BE2C (cell line): ENCODE measurements around the genes ALDH6A1 and VSX2.

DNA sequence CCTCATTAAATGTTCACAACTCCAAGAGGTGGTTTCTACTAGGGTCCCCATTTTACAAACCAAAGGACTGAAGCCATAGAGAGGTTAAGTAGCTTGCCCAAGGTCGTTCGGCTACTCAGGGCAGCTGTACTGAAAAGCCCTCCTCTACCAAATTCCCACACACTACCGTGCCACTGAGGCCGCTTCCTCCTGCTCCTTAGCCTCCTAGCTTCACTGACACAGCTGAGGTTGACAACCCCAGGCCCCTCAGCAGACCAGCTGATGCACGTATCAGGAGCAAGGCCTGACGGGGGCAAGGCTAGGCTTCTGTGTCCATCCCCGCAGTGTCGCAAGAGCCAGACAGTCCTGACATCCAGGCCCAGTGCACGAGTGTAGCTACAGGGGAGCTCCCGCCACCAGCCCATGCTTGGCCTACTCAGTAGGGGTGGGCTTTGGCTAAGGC lies 179.2 kb downstream of the DPF3 start:
- RRBS = no CpG with 5 or more reads among the region's 10 CpGs

- RRBS = no CpG with 5 or more reads among the region's 12 CpGs
Measured at GRCh38 chr14:72790986-72791748, 102.7 kb downstream of the DPF3 start.

- RRBS = 80% methylated on average over 4 of the region's 8 CpGs
Measured at GRCh38 chr14:72849405-72849744, 44.5 kb downstream of the DPF3 start.

DNA sequence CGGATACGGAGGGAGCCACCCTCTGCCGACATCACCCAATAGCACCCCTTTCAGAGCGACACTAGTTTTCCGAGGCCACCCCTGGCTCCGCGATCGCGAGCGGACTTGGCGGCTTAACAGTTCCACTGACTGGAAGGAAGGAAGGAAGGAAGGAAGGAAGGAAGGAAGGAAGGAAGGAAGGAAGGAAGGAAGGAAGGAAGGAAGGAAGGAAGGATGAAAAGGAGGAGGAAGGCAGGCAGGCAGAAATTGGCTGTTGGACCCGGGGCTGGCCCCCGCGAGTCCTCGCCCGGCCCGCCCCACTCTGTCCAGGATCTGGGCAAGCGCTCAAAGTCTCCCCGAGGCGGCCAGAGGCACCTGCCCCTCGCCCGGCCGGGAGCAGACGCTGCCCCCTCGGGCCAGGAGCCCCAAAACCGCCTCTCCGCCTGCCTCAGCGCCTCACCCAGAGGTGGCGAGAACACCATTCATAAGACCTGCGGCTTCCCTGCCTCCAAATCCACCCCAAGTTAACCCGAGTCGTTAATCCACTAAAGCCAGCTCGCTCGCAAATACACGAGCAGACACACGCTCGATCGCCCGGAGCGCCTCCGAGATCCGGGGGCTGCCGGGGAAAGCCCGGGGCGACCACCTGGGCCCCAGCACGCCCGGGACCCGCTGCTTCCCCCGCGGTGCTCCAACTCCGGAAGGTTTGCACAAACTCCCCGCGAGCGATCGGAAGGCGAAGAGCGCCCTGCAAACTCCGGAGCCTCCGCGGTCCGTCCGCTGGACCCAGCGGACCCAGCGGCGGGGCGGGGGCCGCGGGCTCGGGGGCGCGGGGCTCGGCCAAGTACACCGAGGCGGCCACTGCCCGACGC lies 864 bp downstream of the DPF3 start:
- RRBS = 2% methylated on average over 15 of the region's 76 CpGs

DNA sequence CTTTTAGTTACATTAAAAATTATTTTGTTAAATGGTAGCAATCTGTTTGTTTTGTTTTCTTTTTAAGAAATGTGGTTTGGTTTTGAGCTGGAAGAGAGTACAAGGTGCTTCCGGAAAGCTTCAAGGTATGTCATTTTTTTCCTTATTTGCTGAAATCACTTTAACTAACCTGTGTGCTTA lies 25.0 kb downstream of the RBM25 start:
- RRBS = no CpG with 5 or more reads among the region's 1 CpG

GRCh38 chr14:73140650-73141548 lies 4.6 kb downstream of the PSEN1 start:
- RRBS = no CpG with 5 or more reads among the region's 5 CpGs

- RRBS = 2% methylated on average over 8 of the region's 19 CpGs
Measured at GRCh38 chr14:73457337-73457846, 954 bp downstream of the NUMB start.

GRCh38 chr14:73491993-73492558 lies 1.3 kb downstream of the RIOX1 start:
- RRBS = no CpG with 5 or more reads among the region's 28 CpGs

GRCh38 chr14:73712325-73713016 lies 1.7 kb downstream of the PNMA1 start:
- RRBS = 2% methylated on average over 6 of the region's 20 CpGs

DNA sequence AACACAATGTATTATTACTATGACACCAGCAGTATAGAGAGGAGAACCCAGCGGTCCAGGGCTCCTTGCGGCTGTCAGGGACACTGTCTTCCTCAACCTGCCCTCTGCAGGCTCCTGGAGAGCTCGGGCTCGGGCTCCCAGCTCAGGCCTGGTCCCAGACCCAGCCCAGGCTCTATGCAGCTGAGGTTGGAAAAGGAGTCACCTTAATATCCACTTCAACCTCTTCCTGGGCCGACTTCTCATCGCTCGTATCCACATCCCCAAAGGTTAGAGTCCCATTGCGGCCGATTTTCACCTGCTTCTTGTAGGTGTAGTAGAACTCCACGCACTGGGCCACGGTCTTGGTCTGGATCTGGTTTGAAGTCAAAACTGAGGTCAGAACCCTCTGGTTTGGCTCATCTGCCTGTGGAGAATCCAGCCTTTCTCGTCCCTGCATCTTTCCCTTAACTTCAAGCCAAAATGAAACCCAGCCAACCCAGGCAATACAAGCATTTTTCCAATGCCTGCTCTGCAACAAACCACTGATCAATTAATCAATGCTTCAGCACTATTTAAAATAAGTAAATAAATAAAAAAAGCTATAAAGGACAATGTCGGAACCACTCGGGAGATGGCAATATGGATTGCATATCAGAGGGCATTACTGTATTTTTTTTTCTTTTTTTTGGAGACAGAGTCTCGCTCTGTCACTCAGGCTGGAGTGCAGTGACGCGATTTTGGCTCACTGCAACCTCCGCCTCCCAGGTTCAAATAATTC lies 8.5 kb upstream of the PNMA1 start:
- RRBS = no CpG with 5 or more reads among the region's 18 CpGs

DNA sequence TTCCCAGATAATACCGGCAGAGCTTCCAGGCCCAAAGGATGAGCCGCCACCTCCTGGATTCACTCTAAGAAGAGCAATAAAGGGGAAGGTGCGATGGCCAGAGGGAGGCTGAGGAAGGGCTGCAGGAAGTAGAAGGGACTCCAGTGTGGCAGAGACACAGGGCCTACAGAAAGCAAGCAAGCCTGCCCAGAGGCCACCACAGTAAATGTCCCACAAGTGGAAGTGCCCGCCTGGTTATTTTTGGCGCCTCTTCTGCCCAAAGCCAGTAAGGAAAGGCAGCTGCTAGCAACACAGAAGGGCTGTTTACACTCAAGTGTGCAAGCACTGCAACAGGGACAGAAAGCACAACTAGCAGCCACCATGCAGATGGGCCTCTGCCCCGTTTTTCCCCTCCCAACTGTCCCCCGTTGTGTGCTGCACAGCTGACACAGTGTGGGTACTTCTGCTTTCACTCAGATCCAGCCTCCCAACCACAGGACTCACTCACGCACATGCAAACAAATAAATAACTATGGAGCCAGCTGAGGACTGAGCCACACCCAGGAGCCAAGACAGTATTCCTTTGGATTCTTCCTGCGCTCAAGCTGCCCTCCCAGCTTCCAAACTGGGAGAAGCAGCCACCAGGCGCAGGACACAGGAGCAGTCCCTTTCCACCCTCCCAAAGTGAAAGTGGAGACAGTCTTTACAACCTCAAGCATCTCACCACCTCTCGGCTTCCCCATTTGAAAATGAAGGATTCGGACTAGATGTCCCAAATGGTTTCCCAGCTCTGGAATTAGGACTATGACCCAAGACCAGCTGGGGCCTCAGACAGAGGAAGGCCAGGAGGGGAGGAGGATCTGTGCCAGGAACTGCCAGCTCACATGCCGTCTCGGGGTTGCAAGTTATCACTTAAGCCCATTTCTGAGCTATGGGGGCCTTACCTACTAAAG lies 6.0 kb downstream of the MIDEAS start:
- RRBS = no CpG with 5 or more reads among the region's 14 CpGs

GRCh38 chr14:73788913-73789341 lies 28.8 kb upstream of the MIDEAS start:
- RRBS = no CpG with 5 or more reads among the region's 3 CpGs

- RRBS = no CpG with 5 or more reads among the region's 52 CpGs
Measured at GRCh38 chr14:74084098-74085091, at the start of gene ALDH6A1. ALDH6A1 (minus strand) TSS chr14:74084453.

GRCh38 chr14:74140031-74140846 lies 55.5 kb downstream of the LIN52 start:
- RRBS = no CpG with 5 or more reads among the region's 10 CpGs

DNA sequence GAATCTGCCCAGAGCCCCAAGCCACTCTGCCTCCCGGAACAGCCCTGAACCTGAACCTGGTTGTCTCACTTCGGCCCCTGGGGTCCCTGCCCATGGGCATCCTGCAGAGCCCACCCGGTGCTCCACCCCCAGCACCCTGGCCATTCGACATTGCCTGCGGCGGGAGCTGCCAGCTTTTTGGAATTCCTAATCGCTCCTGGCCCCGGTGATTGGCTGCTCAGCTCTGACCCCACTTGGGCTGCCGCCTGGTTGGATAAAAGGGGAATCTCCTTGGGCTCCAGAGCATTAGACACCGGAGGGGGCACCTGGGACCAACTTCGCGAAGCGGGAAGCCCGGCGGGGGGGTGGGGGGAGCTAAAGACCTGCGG lies at the start of gene VSX2:
Gene VSX2, plus strand, starts transcription at position 282 of the 368 bp plus-strand sequence.
- RRBS = 32% methylated on average over 10 of the region's 16 CpGs

GRCh38 chr14:74257265-74258255 lies 18.3 kb downstream of the VSX2 start:
- RRBS = 2% methylated on average over 38 of the region's 86 CpGs

DNA sequence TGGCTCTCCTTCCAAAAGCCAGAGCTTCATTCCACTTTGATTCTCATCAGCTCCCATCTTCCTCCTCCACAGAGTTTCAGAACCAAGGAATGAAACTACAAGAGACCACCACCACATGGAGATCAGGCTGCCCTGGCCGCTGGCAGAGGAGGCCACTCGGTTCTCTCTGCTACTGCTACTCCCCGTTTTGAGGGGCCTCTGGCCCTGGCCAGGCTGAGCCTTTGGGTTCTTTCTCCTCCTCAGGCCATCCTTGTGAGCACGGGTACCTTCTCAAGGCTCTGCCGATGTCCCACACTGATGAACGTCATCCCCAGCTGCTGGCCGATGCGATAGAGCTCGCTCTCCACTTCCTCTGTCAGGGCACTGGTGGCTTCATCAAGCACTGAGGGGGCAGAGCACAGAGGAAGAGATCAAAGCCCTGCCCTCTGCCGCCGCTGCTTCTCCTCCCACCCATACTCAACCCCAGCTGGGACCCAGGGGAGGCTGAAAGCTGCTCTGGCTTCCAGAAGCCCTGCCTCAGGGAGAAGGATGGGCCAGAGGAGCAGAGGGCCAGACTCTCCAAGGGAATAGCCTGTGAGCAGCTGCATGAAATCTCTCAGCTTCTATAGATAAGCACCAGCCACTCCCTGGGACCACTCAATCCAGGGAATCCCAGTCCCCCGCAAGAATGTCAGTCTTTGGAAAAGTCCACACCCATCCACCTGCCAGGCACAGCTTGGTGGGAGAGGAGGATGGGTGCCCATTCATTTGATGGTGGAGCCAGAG lies 16.1 kb downstream of the ABCD4 start:
- RRBS = no CpG with 5 or more reads among the region's 12 CpGs

DNA sequence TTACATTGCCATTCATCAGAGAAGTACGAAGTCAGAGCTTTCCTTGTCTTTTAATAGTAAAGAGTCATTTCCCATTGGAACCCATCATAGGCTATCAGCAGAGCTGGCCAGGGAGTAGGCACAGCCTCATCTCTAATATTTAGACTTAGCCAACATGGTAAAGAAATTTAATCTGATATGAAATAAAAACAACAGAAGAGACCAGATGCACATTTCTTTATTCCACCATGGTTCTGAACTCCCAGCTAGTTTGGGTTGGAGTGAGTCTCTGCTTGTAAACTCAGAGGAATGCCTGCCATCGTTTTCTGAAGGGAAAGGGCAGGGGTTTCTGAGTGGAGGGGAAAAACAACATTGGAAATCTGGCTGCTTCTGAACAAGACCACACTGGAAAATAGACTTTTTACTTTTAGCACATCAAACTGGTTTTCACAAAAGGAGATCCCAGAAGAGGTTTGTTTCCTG lies 6.0 kb downstream of the ISCA2 start:
- RRBS = no CpG with 5 or more reads among the region's 2 CpGs

DNA sequence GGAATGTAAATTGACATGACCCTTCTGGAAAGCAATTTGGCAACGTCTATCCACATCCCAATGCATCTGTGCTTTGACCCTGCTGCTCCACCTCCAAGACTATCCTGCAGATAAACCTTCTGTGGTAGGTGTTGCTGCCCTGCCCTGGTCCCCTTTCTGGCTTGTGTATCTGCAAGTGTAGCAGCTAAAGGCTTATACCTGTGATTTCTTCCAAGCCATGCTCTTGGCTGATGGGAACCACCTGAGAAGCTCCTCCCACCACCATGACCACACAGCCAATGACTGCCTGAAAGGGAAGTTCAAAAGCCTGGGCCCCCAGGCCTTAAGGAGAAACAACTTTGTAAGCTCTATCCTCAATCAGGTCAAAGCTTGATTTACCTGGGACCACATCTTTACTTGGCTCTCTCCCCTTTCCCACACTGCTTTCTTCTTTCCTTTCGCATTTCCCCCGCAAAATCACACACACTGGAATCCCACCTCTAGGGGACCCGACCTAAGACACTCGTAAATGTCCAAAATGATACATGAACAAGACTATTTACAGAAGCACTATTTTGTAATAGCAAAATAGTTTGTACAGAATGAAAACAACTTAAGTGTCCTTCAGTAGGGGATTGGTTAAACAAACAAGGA lies 49.1 kb downstream of the LTBP2 start:
- RRBS = no CpG with 5 or more reads among the region's 5 CpGs

DNA sequence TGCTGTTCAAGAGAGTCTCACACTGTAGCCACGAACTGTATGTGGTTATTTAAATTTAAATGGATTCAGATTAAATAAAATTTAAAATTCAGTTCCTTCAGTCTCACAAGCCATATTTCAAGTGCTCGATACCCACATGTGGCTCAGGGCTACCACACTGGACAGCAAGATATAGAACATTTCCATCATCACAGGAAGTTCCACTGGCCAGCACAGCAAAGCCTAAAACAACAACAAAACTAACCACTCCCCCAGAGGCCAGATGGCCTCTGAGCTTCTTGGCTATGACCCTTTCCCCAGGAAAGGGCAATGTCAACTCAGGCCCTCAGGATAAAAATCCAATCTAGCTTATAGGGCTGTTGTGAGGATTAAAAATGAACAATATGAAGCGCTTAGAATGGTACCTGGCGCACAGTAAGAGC lies 18.5 kb downstream of the LTBP2 start:
- RRBS = no CpG with 5 or more reads among the region's 4 CpGs